ENCODE data around the gene MRTFA.

DNA sequence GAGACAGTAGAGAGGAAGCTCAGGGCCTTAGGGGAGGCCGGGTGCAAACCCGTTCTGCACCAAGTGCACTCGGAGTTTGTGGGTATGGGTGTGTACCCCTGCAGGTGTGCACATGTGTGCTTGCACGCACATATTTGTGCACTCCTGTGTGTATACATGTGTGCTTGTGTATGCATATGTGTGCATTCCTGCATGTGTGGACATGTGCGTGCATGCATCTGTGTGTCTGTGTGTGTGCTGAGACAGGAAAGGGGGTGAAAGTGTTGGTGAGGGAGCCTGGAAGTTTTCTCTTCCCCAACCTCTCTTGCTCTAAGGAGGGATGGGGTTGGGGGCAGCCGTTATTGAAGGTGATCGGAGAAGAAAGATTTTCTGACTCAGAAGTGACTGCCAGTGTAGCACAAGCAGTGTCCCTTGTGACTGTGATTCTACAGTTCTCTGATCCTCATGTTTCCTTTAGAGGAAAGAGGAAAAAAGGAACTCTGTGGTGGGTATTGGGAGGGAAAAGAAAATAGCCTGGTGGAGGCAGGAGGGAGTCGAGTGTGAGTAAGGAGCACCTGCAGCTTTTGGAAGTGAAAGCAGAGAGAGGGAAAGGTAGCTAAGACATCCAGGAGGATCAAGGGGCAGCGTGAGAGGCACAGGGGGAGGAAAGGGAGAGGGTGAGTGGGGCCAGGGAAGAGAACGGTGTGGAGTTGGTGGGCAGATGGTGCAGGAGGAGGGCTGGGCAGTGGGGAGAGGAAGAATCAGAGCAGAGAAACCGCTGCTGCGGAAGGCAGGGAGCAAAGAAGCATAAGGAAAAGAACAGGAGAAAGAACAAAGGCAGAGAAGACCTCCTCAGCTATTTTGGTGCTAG is 12.3 kb downstream of the TMA7B start:
- PRO-cap, 2 experiments: no peak in any of the 2 experiments

- PRO-cap, 2 experiments: no peak in any of the 2 experiments
Measured at GRCh38 chr22:39995152-39995836, 540 bp downstream of the FAM83F start.

DNA sequence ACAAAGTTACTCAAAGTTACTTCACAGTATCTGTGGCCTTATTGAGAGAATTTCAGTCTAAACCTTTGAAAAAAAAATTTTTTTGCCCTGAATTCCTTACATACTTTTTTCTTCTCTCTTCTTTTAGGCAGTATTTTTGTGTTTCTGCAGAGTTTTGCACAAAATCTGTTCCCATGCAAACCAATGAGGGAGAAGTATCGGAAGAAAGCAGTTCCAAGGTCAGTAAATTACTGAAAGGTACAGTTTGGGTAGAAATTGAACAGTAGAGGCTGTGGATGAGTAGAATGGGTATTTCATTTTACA is 52.1 kb upstream of the TNRC6B start:
- PRO-cap, 2 experiments: no peak in any of the 2 experiments

- PRO-cap, 2 experiments: no peak in any of the 2 experiments
Measured at GRCh38 chr22:40178165-40178963, 639 bp downstream of the TNRC6B start.

GRCh38 chr22:40180037-40180695 is 2.4 kb downstream of the TNRC6B start:
- PRO-cap, 2 experiments: no peak in any of the 2 experiments

DNA sequence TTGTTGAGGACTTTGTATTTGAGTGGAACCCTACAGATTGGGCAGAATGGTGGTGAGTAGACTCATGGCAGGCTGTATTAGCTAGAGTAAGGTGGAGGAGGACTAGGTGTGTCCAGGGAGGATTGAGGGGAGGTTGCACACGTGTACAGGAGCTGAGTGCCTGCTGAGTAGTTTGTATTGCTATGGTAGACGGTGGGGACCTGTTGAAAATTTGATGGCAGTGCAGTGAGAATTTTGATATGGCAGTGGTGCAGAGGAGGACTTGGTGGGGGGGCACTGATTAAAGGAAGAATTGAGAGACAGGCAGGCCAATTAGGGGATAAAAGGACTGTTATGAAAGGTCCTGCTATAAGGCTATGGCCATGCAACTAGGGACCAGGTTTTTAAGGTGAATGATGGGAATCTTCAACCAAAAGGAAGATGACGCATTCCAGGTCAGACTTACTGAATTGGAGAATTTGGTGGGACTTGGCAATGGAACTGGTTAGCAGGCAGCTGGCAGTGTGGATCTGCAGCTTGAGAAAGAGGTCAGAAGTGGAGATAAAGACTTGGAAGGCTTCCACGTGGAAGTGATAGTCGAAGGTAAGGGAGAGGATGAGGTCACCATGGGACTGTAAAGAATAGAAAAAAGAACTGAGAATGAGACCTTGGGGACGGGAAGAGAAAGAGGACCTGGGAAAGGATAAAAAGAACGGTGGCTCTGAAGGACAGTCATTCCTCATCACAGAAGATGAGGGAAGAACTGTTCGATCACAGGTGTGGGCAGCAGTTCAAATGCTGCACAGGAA is 8.0 kb downstream of the TNRC6B start:
- PRO-cap, 2 experiments: no peak in any of the 2 experiments

DNA sequence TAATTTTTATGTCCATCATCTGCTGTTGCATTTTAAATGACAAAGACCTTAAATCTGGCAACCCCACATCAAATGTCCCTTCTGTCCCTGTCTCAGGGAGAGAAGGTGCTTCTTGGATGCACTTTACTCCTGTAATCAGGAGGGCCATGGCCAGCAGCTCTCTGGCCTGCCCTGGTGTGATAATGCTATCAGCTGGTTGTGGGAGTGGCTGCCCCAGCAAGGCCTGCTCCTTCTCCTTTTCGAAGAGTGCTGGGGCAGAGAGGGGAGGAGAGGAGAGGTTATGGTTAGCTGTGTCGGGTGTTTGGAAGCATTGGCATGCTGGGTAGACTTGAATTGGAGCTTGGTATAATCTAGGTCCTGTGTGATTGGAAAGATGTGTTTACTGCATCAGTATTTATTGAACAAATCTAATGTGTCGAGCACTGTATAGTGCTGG is 12.8 kb downstream of the TNRC6B start:
- PRO-cap, 2 experiments: no peak in any of the 2 experiments

GRCh38 chr22:40289892-40290626 is 56.2 kb upstream of the ADSL start:
- PRO-cap, 2 experiments: peak in 2 of 2 experiments; most common plus-strand start chr22:40290428 (in 2); most common minus-strand start chr22:40290053 (in 2)

DNA sequence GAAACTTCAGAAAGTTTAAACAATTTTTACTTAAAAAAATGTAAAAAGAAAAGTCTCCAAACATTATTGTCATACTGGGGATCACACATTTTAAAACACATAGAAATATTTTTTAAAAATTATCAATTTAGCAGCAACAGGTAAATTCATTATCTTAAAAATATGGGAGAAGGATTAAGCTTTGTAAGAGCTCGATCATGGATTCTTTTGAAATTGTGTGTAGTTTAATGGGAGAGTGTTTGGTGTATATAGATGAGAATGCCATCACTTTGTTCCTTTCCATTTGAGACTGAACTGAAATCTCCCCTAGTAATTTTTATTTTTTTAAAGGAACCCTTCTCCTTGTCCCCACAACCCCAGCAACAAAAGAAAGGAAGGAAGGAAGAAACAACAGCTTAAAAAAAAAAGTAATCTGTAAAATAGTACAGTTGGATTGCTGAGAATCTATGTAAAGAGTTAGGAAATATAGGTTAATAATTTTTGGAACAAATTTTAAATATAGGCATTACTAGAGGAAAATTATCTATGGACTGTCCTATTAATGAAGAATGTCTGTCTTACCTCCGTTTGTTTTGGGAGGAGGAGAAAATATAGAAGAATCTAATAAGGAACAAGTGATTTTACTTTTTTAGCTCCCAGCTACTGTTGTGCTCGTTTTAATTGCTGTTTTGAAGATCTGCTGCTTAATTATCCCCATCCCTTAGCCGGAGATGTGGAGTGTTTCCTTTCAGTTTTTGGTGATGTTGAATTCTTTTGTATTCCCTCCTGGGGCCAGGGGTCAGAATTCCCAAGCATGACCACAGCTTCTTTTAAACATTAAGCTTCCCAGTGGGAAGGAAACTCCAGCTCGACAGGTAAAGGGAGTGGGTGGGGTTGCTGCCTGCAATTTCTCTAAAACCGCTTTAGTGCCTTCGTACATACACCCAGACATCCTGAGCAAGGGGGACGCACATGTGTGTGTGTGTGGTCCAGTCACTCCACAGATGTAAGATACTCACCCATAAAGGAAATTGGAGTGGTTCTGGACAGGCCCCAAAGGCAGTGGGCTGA is 19.7 kb upstream of the ADSL start:
- PRO-cap, 2 experiments: no peak in any of the 2 experiments

DNA sequence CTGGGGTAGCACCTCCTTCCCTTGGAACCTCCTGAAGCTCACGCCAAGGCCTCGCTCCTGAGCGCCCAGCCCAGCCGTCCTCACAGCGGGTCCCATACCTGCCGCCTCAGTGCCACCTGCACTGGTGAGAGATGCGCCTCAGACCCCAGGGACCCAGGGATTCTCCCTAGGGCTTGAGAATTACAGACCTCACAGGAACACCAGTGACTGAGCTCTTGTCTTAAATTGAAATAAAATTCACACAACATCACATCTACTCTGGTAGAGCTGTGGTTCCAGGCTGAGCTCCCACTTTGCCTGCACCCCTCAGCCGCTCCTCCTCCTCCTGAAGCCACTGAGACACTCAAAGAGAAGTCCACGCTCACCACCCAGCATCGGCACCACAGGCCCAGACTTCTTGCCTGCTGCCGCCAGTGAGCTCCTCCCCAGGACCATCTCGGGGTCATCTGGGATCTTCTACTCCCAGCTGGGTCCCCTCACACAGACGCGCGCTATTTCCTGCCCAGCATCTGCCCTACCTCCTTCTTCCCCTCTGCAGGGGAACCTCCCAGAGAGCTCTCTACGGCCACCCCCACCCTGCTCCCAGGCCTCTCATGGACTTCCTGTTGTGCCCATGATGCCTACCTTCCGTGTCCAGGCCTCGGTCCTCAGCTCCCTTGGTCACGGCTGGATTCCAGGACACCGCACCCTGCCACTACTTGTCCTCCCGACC is 45.0 kb downstream of the SGSM3 start:
- PRO-cap, 2 experiments: no peak in any of the 2 experiments

DNA sequence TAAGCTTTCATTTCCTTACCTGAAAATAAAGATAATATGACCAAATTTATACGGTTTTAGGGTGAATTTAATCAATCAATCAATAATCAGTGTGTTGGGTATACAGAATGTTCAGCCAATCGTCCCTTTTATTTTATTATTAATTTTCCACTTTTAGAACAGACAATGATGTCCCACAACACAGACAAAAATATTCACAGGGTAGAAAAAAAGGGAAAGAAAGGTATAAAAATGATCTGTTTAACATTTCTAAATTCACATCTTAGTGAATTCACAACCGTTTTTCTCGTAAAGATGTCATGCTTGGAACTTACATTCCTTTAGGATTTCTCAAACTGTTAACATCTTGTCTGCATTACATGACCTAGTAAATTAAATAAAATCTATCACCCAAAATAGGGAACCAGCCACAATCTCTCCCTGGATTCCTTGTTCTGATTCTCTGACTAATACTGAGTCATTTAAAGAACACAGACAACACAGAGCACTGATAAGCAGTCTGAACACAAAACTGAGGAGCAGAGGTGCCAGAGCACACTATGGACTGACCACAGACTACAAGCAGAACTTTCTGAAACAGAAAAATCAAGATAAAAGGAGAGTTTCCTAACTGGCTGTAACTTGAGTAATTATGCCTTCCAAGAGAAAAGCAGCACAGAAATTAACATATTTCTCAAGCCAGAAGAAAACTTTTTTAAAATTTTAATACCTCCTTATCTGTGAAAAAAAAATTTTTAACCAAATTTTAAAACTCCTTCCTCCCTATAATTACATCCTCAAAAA is 128.7 kb downstream of the SGSM3 start:
- PRO-cap, 2 experiments: no peak in any of the 2 experiments

DNA sequence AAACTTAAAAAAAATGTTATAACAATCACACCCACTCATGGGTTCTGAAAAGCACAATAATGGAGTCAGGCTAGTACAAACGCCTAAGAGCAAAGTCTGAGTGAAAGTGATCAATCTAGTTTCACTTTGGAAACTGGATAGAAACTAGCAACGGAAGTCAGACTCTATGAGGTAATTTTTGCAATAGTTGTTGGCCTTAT is 117.0 kb downstream of the MRTFA start:
- PRO-cap, 2 experiments: peak in 2 of 2 experiments; most common minus-strand start position 108 of the sequence (in 2)

DNA sequence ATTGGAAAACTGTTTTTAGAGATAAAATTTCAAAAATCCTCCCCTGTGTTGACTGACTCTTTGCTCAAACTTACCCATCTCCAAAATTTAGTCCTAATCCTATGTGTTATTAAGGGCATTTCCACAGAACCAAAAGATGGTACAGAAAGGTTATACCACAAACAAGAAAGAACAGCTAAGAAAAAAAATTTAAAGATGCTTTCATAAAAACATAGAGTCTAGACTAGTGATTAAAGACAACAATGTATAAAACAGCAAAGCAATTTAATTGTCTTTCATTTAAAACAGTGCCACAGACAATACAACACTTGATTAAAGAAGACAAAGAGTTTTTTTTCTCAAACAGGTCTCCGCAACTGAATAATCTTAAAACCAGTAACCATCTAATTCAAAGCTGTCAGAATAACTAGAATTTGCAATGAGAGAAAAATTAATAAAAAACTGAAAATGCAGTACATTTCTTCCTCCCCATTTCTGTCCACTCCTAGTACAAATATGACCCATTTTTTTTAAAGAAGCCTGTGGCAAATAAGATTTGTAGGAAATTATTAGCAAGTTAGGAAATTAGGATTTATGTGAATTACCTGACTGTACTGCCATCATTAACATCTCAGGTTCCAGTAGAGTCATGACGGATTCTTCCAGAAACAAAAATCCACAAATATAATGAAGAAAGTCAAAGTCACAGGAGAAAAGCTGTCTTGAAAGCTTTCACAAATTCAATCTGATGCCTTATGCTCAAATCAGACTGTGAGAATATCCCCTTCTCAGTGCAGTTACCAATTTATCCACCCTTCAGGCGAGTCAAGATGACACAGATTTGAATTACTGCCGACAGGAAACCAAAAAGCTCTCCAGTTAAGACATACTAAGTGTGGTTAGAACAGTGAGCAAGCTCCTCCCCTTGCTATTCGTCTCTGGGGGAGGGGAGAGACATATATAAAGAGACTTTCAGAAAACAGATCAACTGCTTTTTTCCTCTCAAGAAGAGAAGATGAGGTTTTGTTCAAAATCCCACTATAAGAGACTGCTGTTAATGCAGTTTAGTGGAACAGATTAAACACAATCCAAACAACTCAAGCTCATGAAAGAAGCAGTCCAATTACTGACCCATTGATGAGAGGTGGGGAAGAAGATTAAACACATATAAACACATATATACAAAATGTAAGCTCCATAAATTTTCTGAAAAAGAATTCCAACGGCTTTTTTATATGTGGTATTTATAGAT is 103.1 kb downstream of the MRTFA start:
- PRO-cap, 2 experiments: peak in 2 of 2 experiments; most common plus-strand start position 278 of the sequence (in 1); most common minus-strand start position 758 of the sequence (in 2)

DNA sequence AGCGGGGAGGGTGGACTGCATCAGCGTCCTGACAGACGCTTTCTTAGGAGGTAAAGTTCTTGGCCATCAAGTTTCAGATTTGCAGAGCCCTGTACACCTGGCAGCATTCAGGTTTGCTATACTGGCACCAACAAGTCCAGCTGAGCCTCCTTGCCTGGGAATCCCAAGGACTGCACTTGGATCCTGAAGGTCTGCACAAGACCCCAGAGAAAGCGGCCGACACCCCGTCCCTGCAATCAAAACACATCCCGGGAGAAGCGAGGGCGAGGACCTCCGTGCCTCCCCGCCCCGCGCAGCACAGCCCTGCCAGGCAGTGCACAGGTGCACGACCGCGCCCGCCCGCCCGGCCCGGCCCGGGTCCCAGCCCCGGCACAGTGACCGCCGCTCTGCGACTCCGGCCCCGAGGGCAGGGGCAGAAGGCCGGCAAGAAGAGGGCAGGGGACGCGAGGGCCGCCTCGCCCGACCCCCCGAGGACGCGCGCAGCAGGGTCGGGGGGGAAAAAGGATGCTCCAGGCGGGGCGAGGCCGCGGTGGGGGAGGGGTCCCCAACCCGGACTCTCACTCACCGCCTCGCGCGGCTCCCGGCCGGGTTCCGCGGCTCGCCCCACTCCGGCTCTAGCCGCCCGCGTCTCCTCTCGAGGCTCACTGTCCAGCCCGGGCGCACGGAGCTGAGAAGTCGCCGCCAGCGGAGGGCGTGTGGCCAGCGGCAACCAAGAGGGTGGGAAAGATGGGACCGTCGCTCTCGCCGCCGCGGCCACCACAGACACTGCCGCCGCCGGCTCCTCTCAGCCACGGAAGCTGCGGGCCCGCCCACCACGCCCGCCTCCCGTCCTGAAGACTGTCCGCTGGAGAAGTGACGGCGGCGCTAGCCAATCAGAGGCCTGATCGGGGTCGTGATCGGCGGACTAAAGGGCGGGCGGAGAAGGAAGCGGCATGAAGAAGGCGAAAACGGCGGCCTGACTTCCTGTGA is at the start of gene MRTFA:
Gene MRTFA, minus strand, starts transcription at position 807 of the 969 bp plus-strand sequence.
- PRO-cap, 2 experiments: peak in 2 of 2 experiments; most common plus-strand start position 560 of the sequence (in 2); most common minus-strand start position 767 of the sequence (in 2)

DNA sequence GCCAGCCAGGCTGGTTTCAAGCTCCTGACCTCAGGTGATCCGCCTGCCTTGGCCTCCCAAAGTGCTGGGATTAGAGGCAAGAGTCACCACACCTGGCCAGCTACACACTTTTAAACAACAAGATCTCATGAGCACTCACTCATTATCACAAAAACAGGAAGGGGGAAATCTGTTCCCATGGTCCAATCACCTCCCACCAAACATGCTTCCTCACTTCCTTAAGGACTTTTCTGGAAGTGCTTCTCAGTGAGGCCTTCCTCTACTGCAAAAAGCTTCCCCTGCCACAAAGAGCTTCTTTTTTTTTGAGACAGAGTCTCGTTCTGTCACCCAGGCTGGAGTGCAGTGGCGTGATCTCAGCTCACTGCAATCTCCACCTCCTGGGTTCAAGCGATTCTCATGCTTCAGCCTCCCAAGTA is 3.1 kb upstream of the MCHR1 start:
- PRO-cap, 2 experiments: no peak in any of the 2 experiments

DNA sequence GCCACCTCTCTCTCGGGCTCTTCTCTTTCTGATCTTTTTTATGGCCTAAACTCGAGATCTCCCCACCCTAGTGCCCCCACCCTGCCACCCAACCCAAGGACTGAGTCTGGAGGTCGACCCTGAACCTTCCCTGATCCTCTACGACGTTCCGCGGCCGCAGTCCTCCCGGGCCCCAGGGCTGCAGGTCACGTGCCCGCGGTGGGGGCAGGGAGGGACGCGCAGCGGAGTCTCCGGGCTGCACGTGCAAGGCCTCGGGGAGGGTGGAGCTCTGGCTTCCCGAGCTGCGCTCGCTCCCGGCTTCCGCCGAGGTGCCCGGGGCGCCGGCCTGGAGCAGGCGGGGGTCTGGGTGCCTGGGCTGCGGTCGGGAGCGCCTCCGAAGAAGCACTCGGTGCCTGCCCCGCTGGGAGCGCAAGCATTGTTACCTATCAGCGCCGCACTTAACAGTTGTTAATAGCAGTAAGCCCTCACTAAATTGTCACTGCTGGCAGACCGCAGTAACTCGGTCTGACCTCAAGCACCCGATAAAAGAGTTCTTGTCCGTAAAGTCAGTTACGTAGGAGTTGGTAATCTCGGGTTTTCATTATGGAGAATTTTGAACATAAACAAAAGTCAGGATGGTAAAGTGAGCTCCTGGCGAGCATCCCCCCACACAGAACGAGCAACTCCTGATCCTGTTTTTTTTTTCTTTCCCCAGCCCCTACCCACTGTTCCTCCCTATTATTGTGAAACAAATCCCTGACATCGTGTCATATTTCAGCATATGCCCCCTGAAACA is 69.8 kb upstream of the EP300 start:
- PRO-cap, 2 experiments: peak in 2 of 2 experiments; most common plus-strand start position 130 of the sequence (in 1); most common minus-strand start position 139 of the sequence (in 1)

DNA sequence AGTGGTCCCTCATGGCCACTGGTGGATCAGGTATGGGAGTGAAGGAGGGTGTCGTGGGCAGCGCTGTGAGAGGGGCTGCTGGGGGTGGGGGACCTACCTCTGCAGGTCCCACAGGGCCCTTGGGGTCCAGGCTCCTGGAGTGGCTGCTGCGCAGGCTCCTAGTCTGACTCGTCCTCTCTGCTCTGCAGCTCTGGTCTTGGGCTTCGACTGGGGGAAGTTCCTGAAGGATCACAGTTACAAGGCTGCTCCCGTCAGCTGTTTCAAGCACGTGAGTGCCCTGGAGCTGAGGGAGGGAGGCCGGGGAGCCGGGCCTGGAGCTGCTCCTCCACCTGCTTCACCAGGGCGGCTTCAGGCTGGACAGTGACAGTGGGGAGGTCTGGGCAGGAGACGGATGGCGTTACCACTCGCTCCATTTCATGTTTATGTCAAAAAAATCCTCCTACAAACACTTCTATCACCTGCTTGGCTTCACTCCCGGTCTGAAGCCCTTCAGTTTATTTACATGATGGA is 11.9 kb downstream of the L3MBTL2 start:
- PRO-cap, 2 experiments: no peak in any of the 2 experiments

DNA sequence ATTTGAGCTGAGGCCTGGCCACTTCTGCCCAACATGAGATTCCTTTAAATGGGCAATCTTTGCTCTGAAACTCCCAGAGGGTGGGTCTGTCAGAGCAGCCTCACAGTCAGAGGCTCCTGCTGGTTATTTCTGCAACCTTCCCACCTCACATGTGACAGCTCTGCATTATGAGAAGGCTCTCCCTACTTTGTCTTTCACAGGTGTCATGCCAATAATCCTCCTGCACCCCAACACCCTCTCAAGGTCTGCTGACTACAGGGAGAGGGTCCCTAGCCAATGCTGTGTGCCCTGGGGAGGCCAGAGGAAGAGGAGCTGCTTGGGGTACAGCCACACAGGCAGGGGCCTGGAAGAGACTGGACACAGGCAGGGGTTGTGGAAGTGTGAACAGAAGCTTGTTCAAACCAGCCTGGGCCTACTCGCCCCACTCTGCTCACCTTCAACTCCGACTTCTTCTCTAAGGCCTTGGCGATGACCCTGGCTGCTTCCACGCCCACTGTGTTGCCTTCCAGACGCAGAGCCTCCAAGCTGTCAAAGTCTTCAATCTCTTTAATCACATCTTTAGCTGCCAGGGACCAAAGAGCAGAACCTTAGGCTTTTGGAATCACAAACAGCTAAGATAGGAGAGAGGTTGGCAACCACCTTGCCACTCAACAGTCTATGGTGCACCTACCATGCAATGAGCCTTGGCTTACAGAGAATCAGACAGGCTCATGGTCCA is 11.7 kb downstream of the RANGAP1 start:
- PRO-cap, 2 experiments: peak in 1 of 2 experiments; most common minus-strand start position 243 of the sequence (in 1)

DNA sequence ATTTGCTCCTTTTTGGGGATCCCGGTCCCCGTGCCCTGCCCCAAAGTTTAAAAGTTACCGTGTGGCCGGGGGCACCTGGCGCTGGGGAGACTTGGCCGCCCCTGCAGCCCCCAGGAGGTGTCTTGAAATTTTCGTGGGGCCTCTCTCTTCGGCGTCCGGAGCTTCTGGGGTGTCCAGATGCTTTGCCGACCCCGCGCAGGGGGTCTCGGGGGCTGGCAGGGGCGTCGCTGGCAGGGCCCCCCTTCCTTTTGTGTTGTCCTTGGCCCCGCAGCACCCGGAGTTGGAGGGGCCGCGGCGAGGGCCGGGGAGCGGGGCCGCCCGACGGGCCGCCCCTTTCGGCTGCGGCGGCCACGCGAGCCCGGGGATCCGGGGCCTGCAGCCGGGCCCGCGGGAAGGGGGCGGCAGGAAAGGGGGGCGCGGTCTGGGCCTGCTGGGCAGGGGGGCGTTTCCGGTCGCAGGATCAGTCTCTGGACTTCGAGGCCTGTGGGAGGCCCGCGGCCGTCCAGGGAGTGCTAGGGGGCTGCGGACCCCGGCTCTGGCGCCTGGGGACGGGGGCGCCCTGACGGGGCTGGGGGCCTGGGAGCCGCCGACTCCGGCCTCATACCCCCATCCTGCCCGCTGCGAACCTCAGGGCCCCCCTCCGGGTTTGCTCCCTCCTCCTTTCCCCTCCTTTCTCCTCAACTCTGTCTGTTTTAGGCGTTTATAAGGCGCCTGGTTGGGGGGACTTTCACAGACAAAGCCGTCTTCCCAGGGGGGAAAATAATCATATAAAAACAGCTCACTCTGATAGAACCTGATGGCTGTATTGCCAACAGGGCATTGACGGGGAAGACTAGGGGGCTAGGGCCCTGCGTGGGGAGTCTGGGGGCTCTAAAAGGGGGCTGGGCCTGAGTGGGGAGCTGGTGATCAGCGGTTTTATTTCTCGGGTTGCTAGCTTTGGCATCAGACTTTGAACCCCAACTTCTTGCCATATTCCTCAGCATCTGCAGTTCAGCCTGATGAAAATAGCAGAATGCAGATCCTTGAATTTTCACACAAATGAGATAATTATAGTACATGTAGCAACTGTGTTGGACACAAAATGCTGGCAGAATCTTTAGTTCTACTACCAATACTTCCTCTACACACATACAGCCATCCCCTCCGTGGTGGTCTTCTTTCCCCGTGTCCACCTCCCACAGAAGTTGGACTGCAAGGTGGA is 1.1 kb downstream of the ZC3H7B start:
- PRO-cap, 2 experiments: no peak in any of the 2 experiments

DNA sequence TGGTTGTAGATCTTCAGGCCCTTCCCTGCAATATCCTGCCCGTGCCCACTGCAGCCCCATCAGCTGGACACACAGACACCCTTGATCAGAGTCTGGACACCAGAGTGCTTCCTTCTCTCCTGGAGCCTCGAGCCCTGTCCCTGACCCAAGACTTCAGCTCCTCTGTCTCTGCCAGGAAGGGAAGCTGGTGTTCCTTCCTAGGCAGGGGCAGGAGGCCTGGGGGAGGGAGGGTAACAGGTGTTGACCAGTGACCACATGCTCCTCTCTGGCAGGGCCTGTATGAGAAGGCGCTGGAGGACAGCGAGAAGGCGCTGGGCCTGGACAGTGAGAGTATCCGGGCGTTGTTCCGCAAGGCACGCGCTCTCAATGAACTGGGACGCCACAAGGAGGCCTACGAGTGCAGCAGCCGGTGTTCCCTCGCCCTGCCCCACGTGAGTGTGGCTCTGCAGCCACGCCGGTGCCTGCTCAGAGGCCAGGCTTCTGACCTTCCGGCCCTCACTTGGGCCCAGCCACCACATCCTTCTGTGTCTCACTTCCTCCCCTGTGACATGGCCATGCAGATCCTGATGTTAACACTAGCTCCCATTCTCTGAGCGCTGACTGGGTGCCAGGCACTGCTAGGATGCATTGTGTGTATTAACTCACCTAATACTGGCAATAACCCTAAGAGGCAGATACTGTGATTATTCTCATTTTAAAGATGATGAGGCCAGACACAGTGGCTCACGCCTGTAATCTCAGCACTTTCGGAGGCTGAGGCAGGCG is 25.8 kb downstream of the ZC3H7B start:
- PRO-cap, 2 experiments: no peak in any of the 2 experiments